ENCODE results near the genes AVL9 and NT5C3A.

GRCh38 chr7:30632156-30632461, 37.4 kb downstream of the GARS1 start:
- RAMPAGE, long total RNA = no peak
- RRBS = no CpG with 5 or more reads among the region's 7 CpGs
PRO-cap:
- standard = no peak
- CoPRO, capped RNA only, 2 experiments = no peak in any of the 2 experiments
- CoPRO, capped and uncapped RNA, 2 experiments = no peak in any of the 2 experiments
- CoPRO, uncapped RNA only, 2 experiments = no peak in any of the 2 experiments
CAGE:
- cytosol, long polyA plus RNA = no peak
- long polyA plus RNA = no peak
- nucleolus, long total RNA = no peak
- nucleus, long polyA plus RNA = no peak

- RAMPAGE, long total RNA = no peak
- RRBS = no CpG with 5 or more reads among the region's 4 CpGs
PRO-cap:
- standard = no peak
- CoPRO, capped RNA only, 2 experiments = no peak in any of the 2 experiments
- CoPRO, capped and uncapped RNA, 2 experiments = no peak in any of the 2 experiments
- CoPRO, uncapped RNA only, 2 experiments = no peak in any of the 2 experiments
CAGE:
- cytosol, long polyA plus RNA = no peak
- long polyA plus RNA = no peak
- nucleolus, long total RNA = no peak
- nucleus, long polyA plus RNA = no peak
Observed at GRCh38 chr7:30643318-30643729, 38.9 kb downstream of the CRHR2 start.

DNA sequence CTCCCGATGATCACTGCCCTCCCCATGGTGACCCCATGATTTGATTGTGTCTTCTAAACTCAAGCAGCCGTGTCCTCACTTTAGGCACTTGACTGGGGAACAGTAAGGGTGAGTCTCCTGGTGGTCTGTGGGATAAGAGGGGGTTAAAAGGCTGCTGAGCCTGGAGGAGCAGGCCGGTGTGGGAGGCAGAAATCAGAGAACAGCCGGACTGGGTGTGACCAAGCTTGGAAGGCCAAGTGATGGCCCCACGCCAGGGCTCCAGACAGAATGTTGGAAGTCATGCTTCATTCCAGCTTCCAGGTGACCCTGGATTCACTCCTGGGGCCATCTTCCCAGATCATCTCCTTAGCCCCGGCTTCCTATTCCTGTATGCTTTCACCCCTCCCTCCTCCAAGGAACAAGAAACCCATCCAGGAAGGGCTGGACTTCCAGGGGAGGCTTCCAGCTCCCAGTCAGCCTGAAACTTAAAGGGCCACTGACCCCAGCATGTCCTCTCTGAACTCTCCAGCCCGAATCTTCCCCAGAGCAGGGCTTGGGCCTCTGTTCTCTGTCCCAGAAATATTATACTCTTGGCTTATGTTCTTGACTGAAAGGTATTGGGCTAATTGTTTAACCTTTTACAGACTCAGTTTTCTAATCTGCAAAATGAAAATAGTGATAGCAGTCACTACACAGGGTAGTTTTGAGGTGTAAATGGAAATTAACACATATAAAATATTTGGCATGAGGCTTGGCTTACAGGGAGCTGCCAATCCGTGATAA, 1.1 kb downstream of the INMT start:
- RAMPAGE, long total RNA = no peak
- RRBS = no CpG with 5 or more reads among the region's 8 CpGs
PRO-cap:
- standard = no peak
- CoPRO, capped RNA only, 2 experiments = no peak in any of the 2 experiments
- CoPRO, capped and uncapped RNA, 2 experiments = no peak in any of the 2 experiments
- CoPRO, uncapped RNA only, 2 experiments = no peak in any of the 2 experiments
CAGE:
- cytosol, long polyA plus RNA = no peak
- long polyA plus RNA = no peak
- nucleolus, long total RNA = no peak
- nucleus, long polyA plus RNA = no peak

GRCh38 chr7:30907597-30908435, 3.8 kb upstream of the AQP1 start:
- RAMPAGE, long total RNA = no peak
- RRBS = no CpG with 5 or more reads among the region's 15 CpGs
PRO-cap:
- standard = no peak
- CoPRO, capped RNA only, 2 experiments = no peak in any of the 2 experiments
- CoPRO, capped and uncapped RNA, 2 experiments = no peak in any of the 2 experiments
- CoPRO, uncapped RNA only, 2 experiments = no peak in any of the 2 experiments
CAGE:
- cytosol, long polyA plus RNA = no peak
- long polyA plus RNA = no peak
- nucleolus, long total RNA = no peak
- nucleus, long polyA plus RNA = no peak

GRCh38 chr7:32495124-32495747, at the start of gene AVL9:
Gene AVL9, plus strand, starts transcription at chr7:32495489.
- RAMPAGE, long total RNA = start-site peak on the plus strand at chr7:32495476-32495595, 2,014 and 1,148 reads in 2 replicates
- RRBS = 4% methylated on average over 6 of the region's 56 CpGs
PRO-cap:
- standard = bidirectional peak, plus-strand start at chr7:32495509, minus-strand start at chr7:32495258
- CoPRO, capped RNA only, 2 experiments = peak in 2 of 2 experiments; most common plus-strand start chr7:32495530 (in 2); most common minus-strand start chr7:32495258 (in 2)
- CoPRO, capped and uncapped RNA, 2 experiments = peak in 2 of 2 experiments; most common plus-strand start chr7:32495494 (in 1); most common minus-strand start chr7:32495283 (in 2)
- CoPRO, uncapped RNA only, 2 experiments = peak in 2 of 2 experiments; most common plus-strand start chr7:32495473 (in 1); most common minus-strand start chr7:32495246 (in 1)
CAGE:
- cytosol, long polyA plus RNA = no peak
- long polyA plus RNA = start-site peak on the plus strand at chr7:32495494-32495542, 225 and 68 reads in 2 replicates
- nucleolus, long total RNA = no peak
- nucleus, long polyA plus RNA = no peak

DNA sequence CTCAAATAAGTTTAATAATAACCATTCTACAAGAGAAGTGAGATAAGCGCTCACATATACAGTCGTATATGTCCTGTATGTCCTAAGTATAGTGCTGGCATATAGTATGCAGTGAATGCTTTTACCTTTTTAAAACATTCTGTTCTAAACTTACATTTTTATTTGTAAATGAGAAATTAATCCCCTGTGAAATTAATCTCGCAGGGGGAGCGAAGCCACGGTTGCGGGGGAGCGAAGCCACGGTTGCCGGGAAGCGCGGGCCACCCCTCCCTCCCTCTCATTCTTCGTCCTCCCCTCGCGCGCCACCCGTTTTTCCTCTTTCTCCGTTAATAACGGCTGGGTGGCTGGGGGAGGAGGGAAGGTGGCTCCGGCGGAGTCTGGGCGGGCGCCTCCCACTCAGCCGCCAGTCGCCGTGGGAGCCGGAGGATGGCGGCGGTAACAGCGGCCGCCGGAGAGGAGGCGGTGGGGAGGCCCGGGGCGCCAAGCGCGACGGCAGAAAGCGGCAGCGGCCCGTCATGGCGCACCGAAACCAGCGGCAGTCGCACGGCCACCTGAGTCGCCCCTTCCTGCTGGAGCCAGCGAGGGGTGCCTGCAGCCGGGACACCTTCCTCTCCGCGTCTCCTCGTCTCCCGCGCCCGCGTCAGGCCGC, 163.7 kb downstream of the KBTBD2 start:
- RAMPAGE, long total RNA = no peak
- RRBS = no CpG with 5 or more reads among the region's 56 CpGs
PRO-cap:
- standard = bidirectional peak, plus-strand start at position 406 of the sequence, minus-strand start at position 279 of the sequence
- CoPRO, capped RNA only, 2 experiments = peak in 2 of 2 experiments; most common plus-strand start position 406 of the sequence (in 2); most common minus-strand start position 79 of the sequence (in 1)
- CoPRO, capped and uncapped RNA, 2 experiments = peak in 2 of 2 experiments; most common plus-strand start position 395 of the sequence (in 1); most common minus-strand start position 96 of the sequence (in 1)
- CoPRO, uncapped RNA only, 2 experiments = peak in 1 of 2 experiments; most common plus-strand start position 394 of the sequence (in 1); most common minus-strand start position 103 of the sequence (in 1)
CAGE:
- cytosol, long polyA plus RNA = no peak
- long polyA plus RNA = no peak
- nucleolus, long total RNA = no peak
- nucleus, long polyA plus RNA = no peak

DNA sequence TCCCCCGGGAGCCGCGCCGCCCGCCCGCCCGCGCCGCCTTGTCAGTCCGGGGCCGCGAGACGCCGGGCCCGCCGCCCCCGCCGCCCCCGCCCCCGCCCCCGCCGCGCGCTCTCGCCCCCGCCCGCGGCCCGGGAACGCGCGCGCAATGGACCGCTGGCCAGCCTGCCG, 132 bp upstream of the KBTBD2 start:
- RAMPAGE, long total RNA = no peak
- RRBS = 2% methylated on average over 17 of the region's 35 CpGs
PRO-cap:
- standard = no peak
- CoPRO, capped RNA only, 2 experiments = no peak in any of the 2 experiments
- CoPRO, capped and uncapped RNA, 2 experiments = no peak in any of the 2 experiments
- CoPRO, uncapped RNA only, 2 experiments = peak in 1 of 2 experiments; most common minus-strand start position 128 of the sequence (in 1)
CAGE:
- cytosol, long polyA plus RNA = no peak
- long polyA plus RNA = no peak
- nucleolus, long total RNA = no peak
- nucleus, long polyA plus RNA = no peak

DNA sequence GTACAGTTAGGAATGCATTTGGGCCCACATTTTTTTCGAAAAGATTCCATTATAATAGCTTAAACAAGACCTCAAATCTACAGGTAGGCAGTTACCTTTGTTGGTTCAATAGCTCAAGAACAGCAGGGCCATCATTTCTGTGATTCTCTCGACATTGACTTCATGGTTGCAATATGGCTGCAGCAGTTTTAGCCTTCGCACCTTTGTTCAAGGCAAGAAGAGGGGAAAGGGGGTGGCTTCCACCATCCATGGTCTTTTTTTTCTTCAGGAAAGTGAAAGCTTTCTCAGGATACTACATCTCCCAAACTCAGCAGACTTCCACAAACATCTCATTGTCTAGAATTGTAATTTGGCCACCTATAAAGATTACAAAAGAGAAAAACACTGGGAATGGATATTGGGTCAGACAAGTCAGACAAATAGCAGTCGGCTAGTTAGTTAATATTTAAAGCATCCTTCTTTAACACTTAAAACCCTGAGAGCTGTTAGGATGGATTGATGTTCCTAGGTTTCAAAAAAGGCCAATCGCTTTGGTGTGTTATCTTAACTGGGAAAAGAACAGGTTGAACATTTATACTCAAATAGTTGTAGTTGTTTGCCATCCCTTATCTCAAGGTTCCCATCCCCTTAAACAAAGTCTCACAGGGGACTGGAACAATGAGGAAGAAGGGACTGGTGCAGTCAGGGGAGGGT, 2.3 kb upstream of the KBTBD2 start:
- RAMPAGE, long total RNA = no peak
- RRBS = no CpG with 5 or more reads among the region's 5 CpGs
PRO-cap:
- standard = no peak
- CoPRO, capped RNA only, 2 experiments = no peak in any of the 2 experiments
- CoPRO, capped and uncapped RNA, 2 experiments = no peak in any of the 2 experiments
- CoPRO, uncapped RNA only, 2 experiments = no peak in any of the 2 experiments
CAGE:
- cytosol, long polyA plus RNA = no peak
- long polyA plus RNA = no peak
- nucleolus, long total RNA = no peak
- nucleus, long polyA plus RNA = no peak

DNA sequence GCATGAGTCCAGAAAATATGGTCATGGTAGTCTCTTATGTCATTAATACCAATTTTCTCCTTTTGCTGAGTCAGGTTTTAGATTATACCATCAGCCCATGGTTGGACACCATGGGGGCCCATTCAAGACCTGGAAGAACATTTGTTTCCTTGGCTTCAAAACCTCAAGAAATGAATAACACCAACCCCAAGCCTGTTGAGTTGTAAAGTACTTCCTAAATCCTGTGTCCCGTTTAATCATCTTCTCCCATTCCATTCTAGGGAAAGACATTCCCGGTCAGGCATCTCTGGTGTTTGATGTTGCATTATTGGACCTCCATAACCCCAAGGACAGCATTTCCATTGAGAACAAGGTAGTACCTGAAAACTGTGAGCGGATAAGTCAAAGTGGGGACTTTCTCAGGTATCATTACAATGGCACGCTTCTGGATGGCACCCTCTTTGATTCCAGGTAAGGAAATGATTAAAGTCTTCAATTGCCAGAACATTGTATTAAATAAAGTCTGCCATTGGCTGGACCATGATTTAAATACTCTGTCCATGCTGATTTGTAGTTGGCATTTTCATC, 22.9 kb downstream of the FKBP9 start:
- RAMPAGE, long total RNA = no peak
- RRBS = no CpG with 5 or more reads among the region's 4 CpGs
PRO-cap:
- standard = no peak
- CoPRO, capped RNA only, 2 experiments = no peak in any of the 2 experiments
- CoPRO, capped and uncapped RNA, 2 experiments = no peak in any of the 2 experiments
- CoPRO, uncapped RNA only, 2 experiments = no peak in any of the 2 experiments
CAGE:
- cytosol, long polyA plus RNA = no peak
- long polyA plus RNA = no peak
- nucleolus, long total RNA = no peak
- nucleus, long polyA plus RNA = no peak

DNA sequence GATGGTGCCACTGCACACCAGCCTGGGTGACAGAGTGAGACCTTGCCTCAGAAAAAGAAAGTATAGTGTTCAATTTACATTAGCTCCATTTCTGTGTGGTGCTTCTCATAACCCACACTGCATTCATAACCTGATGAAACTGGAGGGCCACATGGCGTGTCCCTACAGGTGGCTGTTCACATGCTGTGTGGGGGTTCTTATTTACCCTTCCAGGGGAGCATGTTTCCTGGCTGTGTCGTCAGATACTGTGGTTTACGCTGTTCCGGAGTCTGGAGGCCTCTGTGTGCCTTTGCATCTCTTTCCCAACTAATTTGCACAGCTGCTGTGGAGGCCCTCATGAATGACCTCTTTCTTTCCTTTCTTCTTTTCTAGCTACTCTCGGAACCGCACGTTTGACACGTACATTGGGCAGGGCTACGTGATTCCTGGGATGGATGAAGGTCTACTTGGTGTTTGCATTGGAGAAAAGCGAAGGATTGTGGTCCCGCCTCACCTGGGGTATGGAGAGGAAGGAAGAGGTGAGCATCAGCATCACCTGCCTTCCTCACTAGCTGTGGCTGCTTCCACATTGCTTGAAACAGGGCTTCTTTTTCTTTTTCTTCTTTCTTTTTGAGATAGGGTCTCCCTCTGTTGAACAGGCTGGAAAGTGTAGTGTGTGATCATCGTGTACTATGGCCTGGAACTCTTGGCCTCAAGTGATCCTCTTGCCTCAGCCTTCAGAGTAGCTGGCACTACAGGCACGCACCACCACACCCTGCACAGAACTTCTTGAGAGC, 31.1 kb downstream of the FKBP9 start:
- RAMPAGE, long total RNA = no peak
- RRBS = no CpG with 5 or more reads among the region's 13 CpGs
PRO-cap:
- standard = no peak
- CoPRO, capped RNA only, 2 experiments = no peak in any of the 2 experiments
- CoPRO, capped and uncapped RNA, 2 experiments = no peak in any of the 2 experiments
- CoPRO, uncapped RNA only, 2 experiments = no peak in any of the 2 experiments
CAGE:
- cytosol, long polyA plus RNA = no peak
- long polyA plus RNA = no peak
- nucleolus, long total RNA = no peak
- nucleus, long polyA plus RNA = no peak

DNA sequence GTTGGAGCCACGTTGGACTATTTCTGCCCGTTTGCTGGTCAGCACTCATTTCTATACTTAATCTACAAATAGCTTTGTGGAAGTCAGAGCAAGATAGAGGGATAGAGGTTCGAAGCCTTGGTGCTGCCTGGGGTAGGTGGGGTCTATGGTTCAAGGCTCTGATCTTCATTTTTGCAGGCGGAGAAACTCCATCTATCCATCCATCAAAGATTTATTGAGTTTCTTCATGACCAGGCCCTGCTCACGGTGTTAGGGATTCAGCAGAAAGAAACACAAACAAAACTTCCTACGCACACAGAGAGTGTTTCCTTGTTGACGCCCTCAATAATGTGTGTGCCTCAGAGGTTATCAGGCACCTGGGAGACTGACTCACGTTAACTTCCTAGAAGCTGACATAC, 35.3 kb downstream of the FKBP9 start:
- RAMPAGE, long total RNA = no peak
- RRBS = no CpG with 5 or more reads among the region's 8 CpGs
PRO-cap:
- standard = no peak
- CoPRO, capped RNA only, 2 experiments = no peak in any of the 2 experiments
- CoPRO, capped and uncapped RNA, 2 experiments = no peak in any of the 2 experiments
- CoPRO, uncapped RNA only, 2 experiments = no peak in any of the 2 experiments
CAGE:
- cytosol, long polyA plus RNA = no peak
- long polyA plus RNA = no peak
- nucleolus, long total RNA = no peak
- nucleus, long polyA plus RNA = no peak

GRCh38 chr7:33004945-33005973, 48.0 kb downstream of the FKBP9 start:
- RAMPAGE, long total RNA = no peak
- RRBS = no CpG with 5 or more reads among the region's 16 CpGs
PRO-cap:
- standard = no peak
- CoPRO, capped RNA only, 2 experiments = no peak in any of the 2 experiments
- CoPRO, capped and uncapped RNA, 2 experiments = no peak in any of the 2 experiments
- CoPRO, uncapped RNA only, 2 experiments = no peak in any of the 2 experiments
CAGE:
- cytosol, long polyA plus RNA = no peak
- long polyA plus RNA = no peak
- nucleolus, long total RNA = no peak
- nucleus, long polyA plus RNA = no peak

- RAMPAGE, long total RNA = start-site peak on the minus strand at chr7:33062716-33062800, 827 and 437 reads in 2 replicates
- RRBS = 1% methylated on average over 24 of the region's 107 CpGs
PRO-cap:
- standard = bidirectional peak, plus-strand start at chr7:33062934, minus-strand start at chr7:33062794; bidirectional peak, plus-strand start at chr7:33063225, minus-strand start at chr7:33063127
- CoPRO, capped RNA only, 2 experiments = peak in 2 of 2 experiments; most common plus-strand start chr7:33063225 (in 2); most common minus-strand start chr7:33062776 (in 2)
- CoPRO, capped and uncapped RNA, 2 experiments = peak in 2 of 2 experiments; most common plus-strand start chr7:33062934 (in 2); most common minus-strand start chr7:33062742 (in 1)
- CoPRO, uncapped RNA only, 2 experiments = peak in 2 of 2 experiments; most common plus-strand start chr7:33062934 (in 2); most common minus-strand start chr7:33062740 (in 1)
CAGE:
- cytosol, long polyA plus RNA = start-site peak on the plus strand at chr7:33063188-33063204, 9 and 9 reads in 2 replicates
- long polyA plus RNA = start-site peak on the minus strand at chr7:33062722-33062763, 62 and 117 reads in 2 replicates
- nucleolus, long total RNA = no peak
- nucleus, long polyA plus RNA = start-site peak on the minus strand at chr7:33062745-33062776, 137 and 104 reads in 2 replicates; start-site peak on the plus strand at chr7:33063188-33063206, 11 and 10 reads in 2 replicates
Observed at GRCh38 chr7:33062245-33063434, at the start of gene NT5C3A. Gene NT5C3A, minus strand, starts transcription at chr7:33062776.

- RAMPAGE, long total RNA = no peak
- RRBS = no CpG with 5 or more reads among the region's 7 CpGs
PRO-cap:
- standard = no peak
- CoPRO, capped RNA only, 2 experiments = no peak in any of the 2 experiments
- CoPRO, capped and uncapped RNA, 2 experiments = no peak in any of the 2 experiments
- CoPRO, uncapped RNA only, 2 experiments = peak in 2 of 2 experiments; most common minus-strand start chr7:33097477 (in 1)
CAGE:
- cytosol, long polyA plus RNA = no peak
- long polyA plus RNA = no peak
- nucleolus, long total RNA = no peak
- nucleus, long polyA plus RNA = no peak
Observed at GRCh38 chr7:33097088-33097733, 12.0 kb downstream of the RP9 start.

DNA sequence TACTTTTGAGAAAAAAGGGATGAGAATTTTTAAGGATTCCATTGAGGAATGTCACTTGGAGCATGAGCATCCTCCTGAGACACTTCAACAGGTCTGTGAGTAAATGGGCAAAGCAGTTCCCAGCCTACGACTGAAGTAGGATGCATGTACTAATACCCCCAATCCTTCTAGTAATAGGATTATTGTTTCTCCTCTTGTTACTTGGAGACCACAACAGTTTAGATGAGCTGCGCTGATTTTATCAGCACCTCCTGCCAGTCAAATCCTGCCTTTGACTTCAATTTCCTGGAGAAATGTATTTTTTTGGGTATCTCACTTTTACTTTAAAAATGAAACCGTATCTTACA, 832 bp downstream of the BBS9 start:
- RAMPAGE, long total RNA = no peak
- RRBS = no CpG with 5 or more reads among the region's 3 CpGs
PRO-cap:
- standard = no peak
- CoPRO, capped RNA only, 2 experiments = no peak in any of the 2 experiments
- CoPRO, capped and uncapped RNA, 2 experiments = no peak in any of the 2 experiments
- CoPRO, uncapped RNA only, 2 experiments = no peak in any of the 2 experiments
CAGE:
- cytosol, long polyA plus RNA = no peak
- long polyA plus RNA = no peak
- nucleolus, long total RNA = no peak
- nucleus, long polyA plus RNA = no peak

DNA sequence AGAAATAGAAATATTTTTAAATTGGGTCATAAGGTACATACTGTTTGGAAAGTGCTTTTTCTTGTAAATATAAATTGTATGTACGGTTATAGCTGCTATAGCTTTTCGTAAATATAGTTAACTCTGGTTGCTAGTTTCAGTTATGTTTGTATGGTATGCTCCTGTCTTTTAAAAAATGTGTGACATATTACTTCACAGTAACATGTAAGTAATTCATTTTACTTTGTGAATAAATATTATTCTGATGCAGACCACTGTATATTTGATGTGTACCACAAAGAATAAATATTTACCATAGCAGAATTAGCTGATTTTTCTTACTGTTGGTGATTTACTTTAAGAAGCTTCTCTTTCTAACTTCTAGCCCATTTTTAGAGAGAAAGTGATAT, 292.7 kb downstream of the BBS9 start:
- RAMPAGE, long total RNA = no peak
- RRBS = no CpG with 5 or more reads among the region's 2 CpGs
PRO-cap:
- standard = no peak
- CoPRO, capped RNA only, 2 experiments = no peak in any of the 2 experiments
- CoPRO, capped and uncapped RNA, 2 experiments = no peak in any of the 2 experiments
- CoPRO, uncapped RNA only, 2 experiments = no peak in any of the 2 experiments
CAGE:
- cytosol, long polyA plus RNA = no peak
- long polyA plus RNA = no peak
- nucleolus, long total RNA = no peak
- nucleus, long polyA plus RNA = no peak

GRCh38 chr7:33814858-33815230, 90.5 kb upstream of the BMPER start:
- RAMPAGE, long total RNA = no peak
- RRBS = no CpG with 5 or more reads among the region's 5 CpGs
PRO-cap:
- standard = no peak
- CoPRO, capped RNA only, 2 experiments = no peak in any of the 2 experiments
- CoPRO, capped and uncapped RNA, 2 experiments = no peak in any of the 2 experiments
- CoPRO, uncapped RNA only, 2 experiments = no peak in any of the 2 experiments
CAGE:
- cytosol, long polyA plus RNA = no peak
- long polyA plus RNA = no peak
- nucleolus, long total RNA = no peak
- nucleus, long polyA plus RNA = no peak

DNA sequence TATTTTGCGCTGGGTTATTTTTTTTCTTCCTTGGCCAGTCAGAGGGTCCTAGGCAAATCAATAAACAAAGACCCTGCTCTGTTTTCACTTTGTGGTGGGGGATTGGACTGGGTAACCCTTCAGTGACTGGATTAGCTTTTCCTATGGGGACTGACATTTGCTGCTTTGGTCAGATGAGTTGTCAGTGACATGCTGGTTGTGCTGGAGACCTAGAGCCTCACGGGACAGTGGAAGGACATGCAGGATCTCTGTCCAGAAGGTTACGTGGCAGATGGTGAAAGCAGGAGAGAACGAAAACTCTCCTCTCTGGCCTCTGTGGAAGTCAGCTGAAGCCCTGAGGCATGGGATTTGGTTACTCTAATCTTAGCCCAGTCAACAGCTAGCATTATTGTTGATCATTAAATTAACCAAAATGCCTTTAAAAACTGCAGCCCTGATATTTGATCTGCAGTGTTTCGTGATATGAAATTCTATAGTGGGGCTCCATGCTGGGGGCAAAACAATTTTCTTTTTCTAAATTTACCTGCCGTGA, 90.0 kb upstream of the BMPER start:
- RAMPAGE, long total RNA = no peak
- RRBS = no CpG with 5 or more reads among the region's 6 CpGs
PRO-cap:
- standard = no peak
- CoPRO, capped RNA only, 2 experiments = no peak in any of the 2 experiments
- CoPRO, capped and uncapped RNA, 2 experiments = no peak in any of the 2 experiments
- CoPRO, uncapped RNA only, 2 experiments = no peak in any of the 2 experiments
CAGE:
- cytosol, long polyA plus RNA = no peak
- long polyA plus RNA = no peak
- nucleolus, long total RNA = no peak
- nucleus, long polyA plus RNA = no peak